Right lobe of liver (tissue), 4 donors: ENCODE results near the gene ACP1.

DNA sequence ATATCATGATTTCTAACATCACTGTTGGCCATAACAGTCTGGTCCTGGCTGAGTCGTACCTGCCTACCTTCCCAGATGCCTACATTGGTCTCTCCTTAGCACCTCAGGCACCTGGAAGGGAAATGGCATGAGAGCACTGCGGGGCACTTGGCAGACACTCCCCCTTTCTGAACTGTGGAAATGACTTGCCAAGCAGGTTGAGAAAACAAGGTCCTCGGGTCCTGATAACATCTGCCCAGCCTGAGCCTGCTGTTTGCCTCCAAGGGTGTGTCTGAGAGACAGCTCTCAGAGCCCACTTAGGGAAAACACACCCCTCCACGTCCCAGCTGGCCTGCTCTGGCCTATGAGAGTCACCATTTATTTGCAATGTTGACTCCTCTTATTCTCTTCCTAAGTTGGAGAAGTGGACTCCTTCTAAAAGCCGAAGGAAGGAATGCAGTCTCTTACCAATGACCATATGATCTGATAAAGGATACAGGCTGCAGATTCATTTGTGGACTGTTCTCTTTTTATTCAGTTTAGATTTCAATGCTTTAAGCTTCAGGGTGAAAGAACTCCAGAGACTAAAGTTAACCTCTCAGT lies 10.4 kb downstream of the FAM110C start:
- PRO-cap, 4 experiments = no peak in any of the 4 experiments
- RAMPAGE, long total RNA, 2 experiments = no peak in any of the 2 experiments

DNA sequence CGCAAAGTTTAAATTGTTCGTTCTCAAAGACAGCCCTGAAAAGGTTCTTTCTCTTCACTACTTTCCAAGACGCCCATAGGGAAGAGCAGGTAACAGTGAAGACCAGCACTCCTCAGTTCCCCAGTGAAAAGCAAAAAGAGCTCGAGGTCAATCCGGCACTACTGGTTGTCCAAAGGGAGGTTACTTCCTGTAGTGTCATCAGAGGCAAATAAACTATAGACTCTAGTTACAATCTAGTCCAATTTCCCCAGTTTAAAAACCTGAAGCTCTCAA lies 1.8 kb downstream of the FAM110C start:
- PRO-cap, 4 experiments = no peak in any of the 4 experiments
- RAMPAGE, long total RNA, 2 experiments = no peak in any of the 2 experiments

DNA sequence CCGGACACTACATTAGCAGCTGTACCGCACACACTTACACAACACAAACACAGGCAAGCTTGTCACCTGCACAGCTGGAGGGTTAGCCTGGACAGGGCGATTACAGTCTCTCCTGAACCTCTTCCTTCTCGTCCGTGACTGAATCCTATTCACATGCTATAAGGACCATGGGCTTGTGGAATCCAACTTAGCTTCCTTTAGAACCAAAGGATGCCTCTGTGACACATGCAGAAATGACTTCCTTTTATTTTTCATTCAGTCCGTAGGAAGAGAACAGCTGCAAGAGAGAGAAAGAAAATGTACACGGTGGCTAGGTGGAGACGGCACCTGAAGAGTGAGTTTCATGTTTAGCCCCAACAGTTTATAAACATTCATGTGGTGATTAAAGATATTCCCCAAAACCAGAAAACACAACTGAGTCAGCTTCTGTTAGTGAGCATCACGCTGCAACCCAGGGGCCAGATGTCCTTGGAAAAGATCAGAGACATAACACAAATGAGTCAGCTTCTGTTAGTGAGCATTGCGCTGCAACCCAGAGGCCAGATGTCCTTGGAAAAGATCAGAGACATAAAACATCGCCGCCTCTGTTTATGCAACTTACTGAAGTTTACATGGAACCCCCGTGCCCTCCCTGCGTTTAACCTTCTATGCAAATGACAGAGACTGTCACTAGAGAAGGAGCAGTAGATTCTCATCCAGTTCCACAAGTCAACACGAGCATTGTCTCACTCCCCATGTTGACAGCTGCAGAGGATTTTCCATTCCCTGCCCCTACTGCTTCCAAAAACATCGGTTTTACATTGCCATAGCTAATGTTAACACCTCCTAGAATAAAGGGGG lies 88.1 kb downstream of the SH3YL1 start:
- PRO-cap, 4 experiments = no peak in any of the 4 experiments
- RAMPAGE, long total RNA, 2 experiments = no peak in any of the 2 experiments

DNA sequence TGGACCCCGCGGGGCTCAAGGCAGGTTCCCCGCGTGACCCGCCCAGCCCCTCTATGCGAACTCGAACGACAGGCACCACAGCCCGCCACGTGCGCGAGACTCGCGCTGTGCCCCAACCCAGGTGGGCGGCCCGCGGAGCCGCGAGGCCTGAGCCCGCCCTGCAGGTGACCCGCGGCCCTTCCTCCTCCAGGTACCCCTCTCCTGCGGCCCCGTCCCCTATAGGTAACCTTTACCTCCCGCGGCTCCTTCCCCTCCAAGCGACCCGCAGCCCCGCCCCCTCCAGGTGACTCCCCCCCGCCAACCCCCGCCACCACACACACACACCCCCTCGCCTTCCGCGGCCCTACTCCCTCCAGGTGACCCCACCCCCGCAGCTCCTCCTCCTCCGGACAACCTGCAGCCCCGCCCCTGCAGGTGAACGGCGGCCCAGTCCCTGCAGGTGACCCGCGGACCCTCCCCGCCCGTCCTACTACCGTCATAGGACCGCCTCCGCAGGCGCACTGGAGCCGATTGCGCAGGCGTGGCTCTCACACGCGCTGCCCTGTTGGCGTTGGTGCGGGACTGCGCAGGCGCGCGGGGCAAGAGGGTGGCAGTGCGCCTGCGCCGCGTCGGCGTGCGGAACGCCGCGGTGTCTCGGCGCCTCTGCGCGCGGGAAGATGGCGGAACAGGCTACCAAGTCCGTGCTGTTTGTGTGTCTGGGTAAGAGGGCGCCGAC lies at the start of gene ACP1:
Gene ACP1, plus strand, starts transcription at position 639 of the 715 bp plus-strand sequence.
- PRO-cap, 4 experiments = peak in 4 of 4 experiments; most common plus-strand start position 631 of the sequence (in 2); most common minus-strand start position 468 of the sequence (in 4)
- RAMPAGE, long total RNA, 2 experiments = start-site peak on the plus strand in 2 of 2 experiments, centred at positions 610 to 626 of the sequence, 2,500 to 3,092 reads per replicate; start-site peak on the minus strand in 1 of 2 experiments, centred at position 530 of the sequence, 25 reads per replicate

- PRO-cap, 4 experiments = no peak in any of the 4 experiments
- RAMPAGE, long total RNA, 2 experiments = no peak in any of the 2 experiments
These were observed 42.7 kb downstream of the TMEM18 start for GRCh38 chr2:634524-634974.

GRCh38 chr2:691762-692117 lies 14.5 kb upstream of the TMEM18 start:
- PRO-cap, 4 experiments = no peak in any of the 4 experiments
- RAMPAGE, long total RNA, 2 experiments = no peak in any of the 2 experiments

GRCh38 chr2:1227293-1227624 lies 186.0 kb upstream of the TPO start:
- PRO-cap, 4 experiments = no peak in any of the 4 experiments
- RAMPAGE, long total RNA, 2 experiments = no peak in any of the 2 experiments

- PRO-cap, 4 experiments = no peak in any of the 4 experiments
- RAMPAGE, long total RNA, 2 experiments = no peak in any of the 2 experiments
These were observed 87.1 kb downstream of the PXDN start for GRCh38 chr2:1657061-1657797.

DNA sequence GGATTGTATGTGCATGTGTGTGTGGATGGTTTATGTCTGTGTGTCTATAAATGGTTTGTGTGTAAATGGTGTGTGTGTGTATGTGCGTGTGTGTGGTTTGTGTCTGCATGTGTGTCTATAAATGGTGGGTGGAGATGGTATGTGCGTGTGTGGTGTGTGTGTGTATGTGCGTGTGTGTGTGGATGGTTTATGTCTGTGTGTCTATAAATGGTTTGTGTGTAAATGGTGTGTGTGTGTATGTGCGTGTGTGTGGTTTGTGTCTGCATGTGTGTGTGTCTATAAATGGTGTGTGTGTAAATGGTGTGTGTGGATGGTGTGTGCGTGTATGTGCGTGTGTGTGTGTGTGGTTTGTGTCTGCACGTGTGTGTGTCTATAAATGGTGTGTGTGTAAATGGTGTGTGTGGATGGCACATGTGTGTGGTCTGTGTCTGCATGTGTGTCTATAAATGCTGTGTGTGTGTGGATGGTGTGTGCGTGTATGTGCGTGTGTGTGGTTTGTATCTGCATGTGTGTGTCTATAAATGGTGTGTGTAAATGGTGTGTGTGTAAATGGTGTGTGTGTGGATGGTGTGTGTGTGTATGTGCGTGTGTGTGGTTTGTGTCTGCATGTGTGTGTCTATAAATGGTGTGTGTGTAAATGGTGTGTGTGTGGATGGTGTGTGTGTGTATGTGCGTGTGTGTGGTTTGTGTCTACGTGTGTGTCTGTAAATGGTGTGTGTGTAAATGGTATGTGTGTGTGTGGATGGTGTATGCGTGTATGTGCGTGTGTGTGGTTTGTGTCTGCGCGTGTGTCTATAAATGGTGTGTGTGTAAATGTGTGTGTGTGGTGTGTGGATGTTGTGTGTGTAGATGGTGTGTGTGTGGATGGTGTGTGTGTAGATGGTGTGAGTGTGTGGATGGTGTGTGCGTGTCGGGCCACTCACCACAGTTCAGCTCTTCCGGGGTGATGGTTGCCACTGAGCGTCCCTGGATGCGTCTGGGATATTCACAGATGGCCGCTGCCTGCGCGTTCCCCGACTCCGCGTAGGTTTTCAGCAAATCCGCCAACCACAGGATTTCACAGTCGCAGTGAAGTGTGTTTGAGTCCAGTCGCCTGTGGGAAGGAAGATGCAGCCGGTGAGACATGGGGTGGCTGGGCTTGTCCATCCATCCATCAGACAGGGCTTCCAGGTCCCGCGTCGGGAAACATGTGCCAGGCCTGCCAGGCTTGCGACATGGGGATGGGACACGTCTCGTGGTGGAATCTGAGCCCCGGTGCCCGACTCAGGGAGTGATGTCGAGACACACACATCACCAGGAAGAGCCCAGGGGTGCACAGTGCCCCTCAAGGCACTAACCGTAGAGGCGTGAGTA lies 64.6 kb downstream of the PXDN start:
- PRO-cap, 4 experiments = no peak in any of the 4 experiments
- RAMPAGE, long total RNA, 2 experiments = no peak in any of the 2 experiments

DNA sequence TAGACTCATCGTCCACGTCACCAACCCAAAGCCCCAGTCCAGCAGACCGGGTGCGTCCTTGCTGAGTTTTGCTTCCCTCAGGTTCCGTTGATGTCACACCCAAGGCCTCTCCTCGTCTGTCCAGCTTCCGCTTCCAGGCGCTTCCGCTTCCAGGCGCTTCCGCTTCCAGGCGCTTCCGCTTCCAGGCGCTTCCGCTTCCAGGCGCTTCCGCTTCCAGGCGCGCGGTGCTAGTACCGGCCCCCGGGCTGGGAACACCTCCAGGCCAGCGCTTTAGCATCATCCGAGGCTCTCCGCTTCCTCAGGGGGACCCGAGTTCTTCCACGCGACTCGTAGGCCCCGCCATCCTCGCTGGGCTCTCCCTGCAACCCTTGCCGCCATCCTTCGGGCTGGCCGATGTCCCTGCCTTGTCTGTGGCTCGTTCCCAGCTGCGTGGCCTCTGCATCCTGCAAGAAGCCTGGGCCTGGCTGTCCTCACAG lies 98.5 kb upstream of the PXDN start:
- PRO-cap, 4 experiments = no peak in any of the 4 experiments
- RAMPAGE, long total RNA, 2 experiments = no peak in any of the 2 experiments

- PRO-cap, 4 experiments = peak in 1 of 4 experiments; most common minus-strand start chr2:1871352 (in 1)
- RAMPAGE, long total RNA, 2 experiments = no peak in any of the 2 experiments
These were observed 126.9 kb upstream of the PXDN start for GRCh38 chr2:1871165-1871637.

DNA sequence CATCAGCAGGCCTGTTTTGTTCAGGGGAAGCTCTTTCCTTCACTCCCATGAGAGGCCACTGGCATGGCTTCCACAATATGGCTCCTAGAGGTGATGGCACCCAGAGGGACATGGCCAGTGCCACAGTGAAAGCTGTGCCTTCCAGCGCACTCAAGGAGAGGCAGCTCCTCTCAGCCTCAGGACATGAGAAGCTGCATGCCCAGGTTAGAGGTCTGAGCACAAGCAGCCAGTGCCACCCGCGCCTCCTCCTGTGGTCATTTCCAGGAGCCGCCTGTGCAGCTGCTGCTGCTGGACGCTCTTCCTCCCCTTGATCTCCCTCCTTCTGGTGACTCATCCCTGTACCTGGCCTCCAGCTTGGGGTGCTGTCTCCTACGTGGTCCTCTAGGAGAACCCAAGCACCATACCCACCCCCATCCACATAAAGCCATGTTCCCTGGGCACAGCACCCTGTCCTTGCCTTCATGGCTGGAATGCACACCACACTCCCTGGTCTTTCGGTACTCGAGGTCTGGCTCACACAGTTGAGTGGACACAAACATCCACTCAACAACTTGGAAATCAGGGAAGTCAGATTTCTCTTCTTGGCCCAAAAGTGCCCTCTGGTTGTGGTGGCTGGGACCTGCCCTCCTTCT lies 96.9 kb downstream of the EIPR1 start:
- PRO-cap, 4 experiments = no peak in any of the 4 experiments
- RAMPAGE, long total RNA, 2 experiments = no peak in any of the 2 experiments

GRCh38 chr2:3294610-3295472 lies 82.8 kb downstream of the EIPR1 start:
- PRO-cap, 4 experiments = no peak in any of the 4 experiments
- RAMPAGE, long total RNA, 2 experiments = no peak in any of the 2 experiments

GRCh38 chr2:3296306-3296983 lies 81.2 kb downstream of the EIPR1 start:
- PRO-cap, 4 experiments = no peak in any of the 4 experiments
- RAMPAGE, long total RNA, 2 experiments = no peak in any of the 2 experiments

GRCh38 chr2:3459454-3460034 lies 59.8 kb downstream of the ADI1 start:
- PRO-cap, 4 experiments = peak in 1 of 4 experiments; most common plus-strand start chr2:3459953 (in 1)
- RAMPAGE, long total RNA, 2 experiments = no peak in any of the 2 experiments

DNA sequence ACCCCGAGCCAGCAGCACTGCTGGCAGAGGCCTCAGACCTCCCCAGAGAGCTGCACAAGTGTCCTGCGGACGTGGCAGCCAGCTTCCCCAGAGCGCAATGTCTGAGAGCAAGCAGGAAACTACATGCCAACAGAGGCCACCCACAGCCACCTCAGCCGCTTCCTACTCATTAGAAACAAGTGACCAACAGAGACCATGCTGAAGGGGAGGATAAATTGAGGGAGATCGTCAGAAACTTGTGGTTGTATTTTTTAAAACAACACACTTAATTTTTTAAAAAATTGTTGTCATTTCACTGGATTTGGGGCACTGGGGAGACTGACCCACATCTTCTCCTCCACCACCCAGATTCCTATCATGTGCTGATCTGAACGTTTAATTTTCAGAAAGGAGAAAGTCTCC lies 28.4 kb downstream of the ADI1 start:
- PRO-cap, 4 experiments = no peak in any of the 4 experiments
- RAMPAGE, long total RNA, 2 experiments = no peak in any of the 2 experiments

- PRO-cap, 4 experiments = no peak in any of the 4 experiments
- RAMPAGE, long total RNA, 2 experiments = no peak in any of the 2 experiments
These were observed 670 bp upstream of the ALLC start for GRCh38 chr2:3657098-3657961.

GRCh38 chr2:3694782-3695478 lies 8.4 kb upstream of the DCDC2C start:
- PRO-cap, 4 experiments = no peak in any of the 4 experiments
- RAMPAGE, long total RNA, 2 experiments = no peak in any of the 2 experiments

- PRO-cap, 4 experiments = no peak in any of the 4 experiments
- RAMPAGE, long total RNA, 2 experiments = no peak in any of the 2 experiments
These were observed 702 bp downstream of the DCDC2C start for GRCh38 chr2:3704038-3704516.

DNA sequence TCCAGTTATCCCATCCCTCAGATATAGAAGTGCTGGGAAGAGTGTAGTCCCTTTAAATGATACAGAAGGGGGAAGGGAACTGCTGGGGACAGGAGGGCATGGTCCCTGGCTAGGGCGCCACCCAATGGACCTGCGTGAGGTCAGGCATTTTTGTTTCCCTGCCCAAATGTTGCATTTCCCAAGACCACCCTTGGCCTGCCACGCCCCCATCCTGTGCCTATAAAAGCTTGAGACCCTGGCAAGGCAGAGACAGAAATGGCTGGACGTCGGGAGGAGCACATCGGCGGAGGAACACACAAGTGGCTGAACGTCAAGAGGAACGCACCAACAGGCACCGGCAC lies 35.8 kb downstream of the DCDC2C start:
- PRO-cap, 4 experiments = no peak in any of the 4 experiments
- RAMPAGE, long total RNA, 2 experiments = no peak in any of the 2 experiments